Left lobe of liver (tissue), 1 donor: Measurements from ENCODE around the genes COG4, SF3B3 and ATXN1L.

DNA sequence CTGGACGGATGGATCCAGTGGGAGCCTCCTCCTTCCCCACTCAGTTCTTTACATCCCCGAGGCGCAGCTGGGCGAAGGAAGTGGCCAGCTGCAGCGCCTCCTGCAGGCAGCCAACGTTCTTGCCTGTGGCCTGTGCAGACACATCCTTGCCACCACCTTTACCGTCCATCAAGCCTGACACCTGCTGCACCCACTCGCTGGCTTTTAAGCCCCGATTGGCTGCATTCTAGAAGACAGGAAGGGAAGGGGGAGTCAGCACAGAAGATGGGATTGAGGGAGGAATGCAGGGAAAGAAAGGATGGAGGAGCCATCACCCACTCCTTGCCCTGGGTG, 907 bp upstream of the EXOSC6 start:
- PRO-cap: no peak

DNA sequence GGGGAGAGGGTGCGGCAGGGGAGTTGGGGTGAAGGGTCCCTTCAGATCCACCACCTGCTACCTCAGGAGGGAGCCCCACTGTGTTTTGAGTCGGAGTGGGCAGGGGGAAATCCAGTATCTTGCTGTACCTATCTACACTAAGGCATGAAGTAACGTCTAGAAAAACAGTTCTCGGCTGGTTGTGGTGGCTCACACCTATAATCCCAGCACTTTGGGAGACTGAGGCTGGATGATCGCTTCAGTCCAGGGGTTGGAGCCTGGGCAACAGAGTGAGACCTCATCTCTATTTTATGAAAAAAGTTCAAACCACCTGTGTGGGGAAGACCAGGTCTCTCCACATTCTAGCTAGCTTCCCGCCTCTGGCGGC, 29.9 kb downstream of the ST3GAL2 start:
- PRO-cap: no peak

DNA sequence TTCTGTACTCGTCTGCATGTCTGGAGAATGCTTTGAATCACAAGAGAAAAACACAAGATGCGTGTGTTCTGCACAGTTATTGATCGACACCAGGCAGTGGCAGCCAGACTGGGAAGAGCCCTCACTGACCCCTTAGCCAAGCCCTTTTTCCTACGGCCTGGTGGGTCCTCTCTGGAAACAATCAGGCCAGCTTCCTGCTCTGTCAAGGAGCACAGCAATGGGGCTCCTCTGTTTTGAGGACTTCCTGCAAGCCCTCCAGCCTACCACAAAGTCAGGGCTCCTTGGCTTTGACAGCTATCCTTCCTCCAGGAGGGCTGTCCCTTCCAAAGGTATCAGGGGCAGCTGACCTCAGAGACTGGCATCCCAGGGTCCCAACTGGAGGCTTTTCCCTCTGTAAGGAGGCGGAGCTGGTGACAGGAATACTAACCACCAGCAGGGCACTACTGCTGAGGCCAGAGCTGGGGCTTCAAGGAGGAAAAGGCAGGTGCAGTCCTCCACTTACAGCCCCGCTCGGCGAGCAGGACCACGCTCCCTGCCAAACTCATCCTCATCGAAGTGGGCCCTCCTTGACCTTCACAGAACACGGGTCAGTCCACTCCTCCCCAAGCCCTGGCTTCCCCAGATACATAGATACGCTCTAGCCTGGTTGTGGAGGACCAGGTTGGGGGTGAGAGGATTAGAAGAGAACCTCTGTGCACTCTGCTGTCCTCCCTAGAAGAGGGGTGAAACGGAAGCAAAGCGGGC, 20.7 kb downstream of the ST3GAL2 start:
- PRO-cap: no peak

- PRO-cap: no peak
These were observed 334 bp downstream of the ST3GAL2 start for GRCh38 chr16:70438652-70438879.

- PRO-cap: no peak
These were observed 11.0 kb downstream of the COG4 start for GRCh38 chr16:70512255-70512863.

DNA sequence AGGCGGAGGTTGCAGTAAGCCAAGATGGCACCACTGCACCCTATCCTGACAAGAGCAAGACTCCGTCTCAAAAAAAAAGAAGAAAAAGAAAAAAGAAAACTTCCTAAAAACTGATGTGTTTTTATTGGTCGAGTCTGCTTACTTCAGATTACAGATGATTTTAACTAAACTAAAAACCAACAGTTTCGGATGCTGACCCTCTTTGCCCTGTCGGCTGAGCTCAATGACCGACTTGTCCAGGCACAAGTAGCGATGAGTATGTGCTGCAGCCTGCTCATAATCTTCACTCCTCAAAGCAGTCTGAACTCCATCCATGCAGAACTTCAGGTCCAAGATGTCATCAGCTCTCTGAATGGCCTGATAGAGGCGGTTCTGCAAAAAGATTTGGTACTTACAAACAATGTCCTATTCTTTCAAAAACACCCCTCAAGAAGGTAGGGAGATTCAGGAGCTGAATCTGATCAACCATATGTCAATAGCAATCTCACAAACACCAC, 9.2 kb downstream of the COG4 start:
- PRO-cap: no peak

DNA sequence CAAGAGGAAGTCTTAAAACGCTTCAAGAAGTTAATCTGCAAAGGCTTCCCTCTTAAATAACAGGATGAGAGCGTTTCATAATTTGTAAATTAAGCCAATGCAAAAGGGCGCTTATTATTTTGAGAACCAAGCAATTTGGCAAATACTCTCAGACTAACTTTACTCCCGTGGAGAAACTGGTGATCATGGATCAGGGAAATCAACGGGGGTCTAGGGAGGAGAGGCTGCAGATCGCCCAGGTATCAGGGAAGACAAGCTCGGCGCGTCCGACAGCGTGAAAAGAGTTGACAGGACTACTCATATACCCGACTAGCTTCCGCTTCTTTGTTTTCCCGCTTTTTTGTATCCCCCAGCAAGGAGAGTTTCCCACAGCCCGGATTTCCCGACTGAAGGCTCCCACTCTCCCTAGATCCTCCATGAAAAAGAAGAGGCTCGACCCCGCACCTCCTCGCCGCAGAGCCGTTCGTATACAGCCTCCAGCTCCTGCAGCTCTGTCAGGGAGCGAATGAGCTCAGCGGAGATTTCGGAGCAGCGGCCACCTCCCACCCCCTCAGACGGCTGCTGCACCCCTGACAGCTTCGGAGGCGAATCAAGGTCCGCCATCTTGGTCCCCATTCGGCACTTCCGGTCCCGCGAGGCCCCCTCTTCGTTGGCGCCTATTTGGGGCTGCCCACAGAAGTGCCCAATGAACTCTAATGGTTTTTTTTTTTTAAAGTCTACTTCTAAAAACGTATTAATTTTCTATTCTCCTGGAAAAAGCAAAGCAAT, at the start of gene COG4:
Gene COG4, minus strand, starts transcription at position 626 of the 768 bp plus-strand sequence.
- PRO-cap: bidirectional peak, plus-strand start outside the sequence, minus-strand start at position 623 of the sequence

DNA sequence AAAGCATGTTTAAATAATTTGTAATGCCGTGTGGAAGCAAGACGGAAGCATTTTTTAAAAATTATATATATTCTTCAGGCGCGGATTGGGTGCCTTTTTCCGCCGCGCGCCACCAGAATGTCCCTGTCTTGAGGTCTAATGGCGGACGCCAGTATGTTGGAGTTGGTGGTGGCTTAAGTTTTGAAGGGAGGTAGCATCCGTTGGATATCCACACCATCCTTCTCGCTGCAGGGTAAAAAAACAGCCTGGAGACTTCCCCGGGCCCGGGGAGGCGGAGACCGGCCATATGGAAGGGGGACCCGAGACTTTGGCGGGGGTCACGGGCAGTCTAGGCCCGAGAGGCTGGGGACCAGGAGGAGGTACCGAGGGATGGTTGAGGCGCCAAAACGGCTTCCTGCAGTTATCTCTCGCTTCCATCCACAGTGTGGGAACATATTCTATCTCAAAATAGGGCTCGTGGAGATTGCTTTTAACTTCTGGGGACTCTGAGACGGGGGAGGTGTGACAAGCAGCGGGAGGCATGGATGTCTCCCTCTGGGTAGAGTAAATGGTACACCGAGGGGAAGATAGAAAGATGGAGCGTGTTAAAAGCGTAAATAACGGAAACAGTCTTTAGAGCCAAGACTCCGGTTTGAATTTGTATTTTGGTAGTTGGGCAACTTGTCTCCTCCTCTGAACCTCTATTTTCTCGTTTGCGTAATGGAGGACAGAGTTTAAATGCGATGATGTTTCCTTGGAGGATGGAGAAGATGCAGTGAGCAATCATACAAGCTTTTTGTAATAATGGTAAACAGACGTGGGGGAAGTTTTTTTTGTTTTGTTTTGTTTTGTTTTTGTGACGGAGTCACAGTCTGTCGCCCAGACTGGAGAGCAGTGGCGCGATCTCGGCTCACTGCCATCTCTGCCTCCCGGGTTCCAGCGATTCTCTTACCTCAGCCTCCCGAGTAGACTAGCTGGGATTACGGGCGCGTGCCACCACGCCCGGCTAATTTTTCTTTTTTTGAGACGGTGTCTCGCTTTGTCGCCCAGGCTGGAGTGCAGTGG, at the start of gene SF3B3:
Gene SF3B3, plus strand, starts transcription at position 120 of the 1,044 bp plus-strand sequence.
- PRO-cap: bidirectional peak, plus-strand start at position 120 of the sequence, minus-strand start outside the sequence

DNA sequence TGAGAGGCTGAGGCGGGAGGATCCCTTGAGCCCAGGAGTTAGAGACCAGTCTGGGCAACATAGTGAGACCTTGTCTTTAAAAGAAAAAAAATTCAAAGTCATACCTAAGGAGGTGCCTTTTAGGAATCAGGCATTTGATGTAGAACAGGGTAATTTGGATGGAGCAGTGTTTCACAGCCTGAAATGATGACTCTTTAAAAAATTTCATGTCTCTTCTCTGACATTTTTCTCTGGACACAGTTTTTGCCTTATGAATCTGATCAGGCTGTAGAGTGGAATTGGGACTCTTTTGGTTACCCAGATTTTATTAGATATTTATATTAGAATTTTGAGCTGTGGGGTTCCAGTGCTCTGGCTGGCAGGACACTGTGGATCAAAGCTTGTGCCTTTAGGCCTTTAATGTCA, 14.2 kb downstream of the SF3B3 start:
- PRO-cap: no peak

DNA sequence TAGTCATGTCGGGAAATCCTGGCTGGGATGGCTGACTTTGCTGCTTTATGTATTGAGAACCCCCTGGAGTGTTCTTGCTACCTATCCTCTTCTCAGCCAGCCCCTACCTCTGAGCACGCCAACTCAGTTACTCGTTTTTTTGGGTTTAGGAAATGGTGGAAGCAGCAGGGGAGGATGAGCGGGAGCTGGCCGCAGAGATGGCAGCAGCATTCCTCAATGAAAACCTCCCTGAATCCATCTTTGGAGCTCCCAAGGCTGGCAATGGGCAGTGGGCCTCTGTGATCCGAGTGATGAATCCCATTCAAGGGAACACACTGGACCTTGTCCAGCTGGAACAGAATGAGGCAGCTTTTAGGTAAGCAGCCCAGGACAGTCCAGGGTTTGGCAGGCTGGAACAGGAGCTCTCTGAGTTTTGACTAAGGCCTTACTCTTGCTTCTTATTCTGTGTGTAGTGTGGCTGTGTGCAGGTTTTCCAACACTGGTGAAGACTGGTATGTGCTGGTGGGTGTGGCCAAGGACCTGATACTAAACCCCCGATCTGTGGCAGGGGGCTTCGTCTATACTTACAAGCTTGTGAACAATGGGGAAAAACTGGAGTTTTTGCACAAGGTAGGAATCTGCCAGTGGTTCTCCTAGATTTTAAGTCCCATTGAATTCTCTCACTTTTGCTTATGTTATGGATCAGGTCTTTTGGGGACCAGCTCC, 41.5 kb downstream of the SF3B3 start:
- PRO-cap: bidirectional peak, plus-strand start at position 369 of the sequence, minus-strand start at position 292 of the sequence

DNA sequence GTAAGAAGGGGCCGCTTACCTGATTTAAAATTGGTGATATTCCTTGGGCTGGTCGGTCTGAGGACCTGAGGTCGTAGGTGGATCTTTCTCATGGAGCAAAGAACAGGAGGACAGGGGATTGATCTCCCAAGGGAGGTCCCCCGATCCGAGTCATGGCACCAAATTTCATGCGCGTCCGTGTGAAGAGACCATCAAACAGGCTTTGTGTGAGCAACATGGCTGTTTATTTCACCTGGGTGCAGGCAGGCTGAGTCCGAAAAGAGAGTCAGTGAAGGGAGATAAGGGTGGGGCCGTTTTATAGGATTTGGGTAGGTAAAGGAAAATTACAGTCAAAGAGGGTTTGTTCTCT, 24.9 kb upstream of the IL34 start:
- PRO-cap: no peak

DNA sequence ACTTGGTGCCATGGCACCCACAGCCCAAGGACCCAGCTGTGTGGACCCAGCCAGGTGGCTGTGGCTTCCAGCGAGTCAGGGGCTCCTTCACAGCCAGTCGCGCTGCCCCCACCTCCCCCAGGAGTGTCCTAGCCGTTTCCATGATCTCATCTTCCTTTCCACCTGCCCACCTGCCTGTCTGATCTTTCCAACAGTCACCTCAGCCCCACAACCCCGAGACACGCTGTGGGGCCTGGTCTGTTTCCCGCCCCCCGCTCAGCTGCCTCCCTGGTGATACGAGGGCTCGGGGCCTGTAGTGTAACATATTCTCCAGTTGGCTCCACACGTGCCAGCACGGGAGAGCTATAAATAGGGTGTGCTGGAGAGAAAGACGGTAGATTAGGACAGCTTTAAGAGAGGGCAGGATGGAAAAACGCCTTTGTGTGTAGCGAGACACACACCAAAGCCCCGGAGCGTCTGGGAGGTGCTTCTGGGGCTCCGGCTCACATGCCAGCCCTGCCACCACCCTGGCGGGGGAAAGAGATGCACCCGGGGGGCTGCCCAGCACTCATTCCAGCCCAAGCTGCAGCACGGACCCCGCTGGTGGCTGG, 7.3 kb upstream of the MTSS2 start:
- PRO-cap: no peak

- PRO-cap: no peak
These were observed 9.7 kb upstream of the MTSS2 start for GRCh38 chr16:70695448-70696139.

GRCh38 chr16:70701319-70701688, 15.5 kb upstream of the MTSS2 start:
- PRO-cap: no peak

DNA sequence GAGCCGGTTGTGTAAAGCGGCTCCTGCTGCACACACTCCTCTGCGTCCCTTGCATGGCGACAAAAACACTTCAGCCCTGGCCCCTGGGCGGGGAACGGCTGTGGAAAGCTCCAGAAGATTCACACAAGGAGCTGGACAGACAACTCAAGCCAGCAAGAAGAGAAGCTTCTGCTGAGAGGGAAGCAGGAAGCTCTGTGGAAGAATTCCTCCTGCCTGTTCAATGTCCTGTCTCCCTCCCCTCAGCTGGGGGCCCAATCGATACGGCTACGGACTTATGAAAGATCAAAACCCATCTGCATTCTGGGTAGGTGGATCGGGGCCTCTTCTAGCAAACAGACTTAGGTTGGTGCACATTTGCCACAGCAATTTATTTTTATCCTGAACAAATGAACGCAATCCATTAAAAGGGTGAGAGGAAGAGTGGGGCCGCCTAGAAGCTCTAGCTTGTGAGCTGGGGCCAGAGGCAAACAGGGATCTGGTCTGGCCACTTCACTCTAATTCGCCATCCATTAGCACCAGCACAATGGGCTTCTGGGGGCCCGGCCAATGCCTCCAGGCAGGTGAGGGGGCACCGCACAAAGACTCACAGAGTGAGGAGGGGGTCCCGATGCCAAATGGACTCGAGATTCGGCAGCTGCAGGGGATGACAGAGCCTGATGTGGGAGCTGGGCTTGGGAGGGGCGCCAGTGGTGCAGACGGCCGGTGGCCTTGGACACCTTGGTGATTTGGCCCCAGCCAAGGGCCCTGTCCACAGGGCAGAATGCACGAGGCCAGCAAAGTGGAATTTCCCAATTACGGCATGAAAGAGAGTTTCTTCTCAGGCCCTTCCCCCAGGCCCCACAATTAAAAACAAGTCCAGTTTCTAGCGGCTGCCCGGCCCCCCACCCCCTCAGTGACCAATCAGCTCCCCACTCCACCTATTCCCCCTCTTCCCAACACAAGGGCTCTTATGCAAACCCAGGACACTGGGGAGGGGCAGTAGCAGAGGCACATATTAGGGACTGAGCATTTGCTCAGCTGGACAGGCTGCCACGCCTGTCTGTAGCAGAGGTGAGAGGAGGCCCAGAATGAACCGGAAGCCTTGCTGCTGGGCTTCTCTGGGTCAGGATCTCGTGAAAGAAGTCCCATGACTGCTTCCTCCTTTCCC, 39.1 kb upstream of the MTSS2 start:
- PRO-cap: bidirectional peak, plus-strand start at position 305 of the sequence, minus-strand start at position 245 of the sequence; bidirectional peak, plus-strand start at position 1,020 of the sequence, minus-strand start at position 727 of the sequence

DNA sequence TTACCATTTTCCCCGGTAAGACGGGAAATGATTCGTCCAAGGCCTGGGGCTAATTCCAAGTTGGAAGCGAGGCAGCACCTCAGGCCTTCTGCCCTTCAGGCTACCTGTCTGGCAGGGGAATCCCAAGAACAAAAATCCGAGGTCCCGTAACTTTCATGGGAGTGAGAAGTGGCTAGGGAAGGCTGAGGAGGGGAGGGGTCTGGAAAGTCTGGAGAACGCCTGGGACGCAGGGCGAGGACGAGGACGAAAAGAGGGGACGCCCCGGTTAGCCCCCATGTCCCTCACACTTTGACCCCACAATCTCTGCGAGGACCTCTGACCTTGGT, 317 bp downstream of the HYDIN start:
- PRO-cap: no peak

- PRO-cap: no peak
These were observed 6.0 kb upstream of the TLE7 start for GRCh38 chr16:71447901-71448293.

GRCh38 chr16:71568642-71569025, 8.3 kb downstream of the TAT start:
- PRO-cap: no peak

GRCh38 chr16:71610912-71611492, 15.0 kb upstream of the MARVELD3 start:
- PRO-cap: bidirectional peak, plus-strand start at chr16:71611259, minus-strand start at chr16:71611076

- PRO-cap: bidirectional peak, plus-strand start at chr16:71845976, minus-strand start at chr16:71845907
These were observed at the start of gene ATXN1L for GRCh38 chr16:71845701-71846112. TSS of gene ATXN1L (plus strand) at chr16:71845976.